ENCODE measurements around a stretch of chr13.

DNA sequence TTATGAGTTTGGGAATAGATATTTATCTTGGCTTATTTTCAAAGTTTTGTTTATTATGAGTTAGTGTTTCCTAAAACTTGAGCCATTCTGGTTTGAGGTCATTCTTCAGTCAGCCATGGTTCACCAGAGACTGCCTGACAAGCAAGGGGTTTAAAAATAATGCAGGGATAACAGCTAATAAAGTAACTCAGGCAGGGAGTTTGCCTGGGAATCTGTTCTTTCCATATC, 1.9 kb downstream of the RASL11A start:
- PRO-cap, result no peak

DNA sequence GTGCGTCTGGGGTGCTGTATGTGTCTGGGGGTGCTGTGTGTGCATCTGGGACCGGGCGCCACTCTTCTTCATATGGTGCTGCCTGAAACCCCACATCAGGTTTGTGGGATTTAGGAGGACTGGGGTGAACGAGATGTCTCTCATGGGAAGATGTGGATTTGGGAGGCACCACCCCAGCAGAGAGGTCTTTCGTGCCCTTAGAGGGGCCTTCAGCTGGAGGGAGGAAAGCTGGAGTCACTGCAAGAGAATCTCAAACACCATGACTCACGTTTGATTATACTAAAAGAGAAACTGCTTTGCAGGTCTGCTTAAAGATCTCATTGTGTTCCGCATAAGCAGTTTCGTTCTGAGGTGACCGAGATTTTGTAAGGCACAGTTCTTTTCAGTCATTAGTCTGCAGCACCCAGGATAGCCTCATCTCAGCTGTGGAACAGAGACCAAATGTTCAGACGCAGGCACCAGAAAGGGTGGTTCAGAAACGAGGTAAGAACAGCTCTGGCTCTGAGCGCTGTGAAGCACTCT, 71.3 kb upstream of the GTF3A start:
- PRO-cap, result no peak
- RRBS, result no CpG with 5 or more reads among the region's 12 CpGs

DNA sequence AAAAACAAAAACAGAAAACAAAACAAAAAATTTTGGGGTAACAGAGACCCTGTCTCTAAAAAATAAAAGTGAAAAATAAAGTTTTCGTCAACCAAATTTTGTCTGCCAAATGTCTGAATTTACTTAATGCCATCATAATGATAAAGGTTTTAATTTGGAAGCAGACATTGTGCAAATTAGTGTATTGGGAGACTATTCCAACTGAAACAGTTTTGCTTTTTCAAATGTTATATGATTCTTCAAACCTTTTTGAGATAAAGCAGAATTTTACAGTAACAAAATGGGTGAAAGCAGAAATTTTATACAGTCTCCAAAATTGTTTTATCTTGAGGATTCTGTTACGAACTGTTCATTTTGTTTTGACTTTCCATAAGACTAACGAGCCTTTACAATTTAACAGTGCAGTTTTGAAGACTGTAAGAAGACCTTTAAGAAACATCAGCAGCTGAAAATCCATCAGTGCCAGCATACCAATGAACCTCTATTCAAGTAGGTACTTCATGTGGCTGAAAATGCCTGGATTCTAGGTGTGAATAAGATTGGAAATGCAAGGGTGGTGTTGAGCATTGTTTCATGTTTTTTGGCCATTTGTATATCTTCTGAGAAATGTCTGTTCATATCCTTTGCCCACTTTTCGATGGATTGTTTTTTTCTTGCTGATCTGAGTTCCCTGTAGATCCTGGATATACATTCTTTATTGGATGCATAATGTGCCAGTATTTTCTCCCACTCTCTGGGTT, 5.9 kb downstream of the GTF3A start:
- PRO-cap, result no peak
- RRBS, result no CpG with 5 or more reads among the region's 4 CpGs

DNA sequence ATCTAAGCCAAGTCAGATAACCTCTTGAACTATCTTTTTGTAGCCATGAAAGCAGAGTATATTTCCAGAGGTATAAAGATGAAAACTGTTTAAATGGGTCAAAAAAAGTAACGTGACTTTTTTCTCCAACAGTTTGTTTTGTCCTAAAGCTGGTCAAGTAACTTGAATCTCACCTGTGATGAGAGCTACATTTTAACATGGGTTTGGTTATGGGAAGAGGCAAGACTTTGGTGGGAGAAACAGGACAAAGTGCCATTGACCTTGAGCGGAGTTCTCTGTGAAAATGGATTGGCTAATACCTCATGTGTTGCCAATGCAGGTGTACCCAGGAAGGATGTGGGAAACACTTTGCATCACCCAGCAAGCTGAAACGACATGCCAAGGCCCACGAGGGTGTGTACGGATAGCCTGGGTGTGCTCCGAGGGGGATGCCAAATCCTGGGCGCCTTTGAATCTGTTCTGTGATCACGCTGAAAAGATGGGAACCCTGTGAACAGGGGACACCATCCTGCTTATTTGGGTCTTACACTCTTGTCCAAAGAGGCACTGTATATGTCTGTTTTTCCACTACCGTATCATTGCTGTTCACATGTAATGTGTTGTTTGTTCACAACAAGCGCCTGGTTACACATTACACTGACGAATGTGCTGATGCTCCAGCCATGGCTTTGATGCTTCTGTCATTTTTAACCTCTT, 8.1 kb downstream of the GTF3A start:
- PRO-cap, result no peak
- RRBS, result no CpG with 5 or more reads among the region's 11 CpGs

GRCh38 chr13:27434350-27435544, 10.3 kb downstream of the GTF3A start:
- PRO-cap, result no peak
- RRBS, result no CpG with 5 or more reads among the region's 12 CpGs

GRCh38 chr13:27448980-27449623, 1.3 kb downstream of the MTIF3 start:
- PRO-cap, result no peak
- RRBS, result no CpG with 5 or more reads among the region's 17 CpGs

DNA sequence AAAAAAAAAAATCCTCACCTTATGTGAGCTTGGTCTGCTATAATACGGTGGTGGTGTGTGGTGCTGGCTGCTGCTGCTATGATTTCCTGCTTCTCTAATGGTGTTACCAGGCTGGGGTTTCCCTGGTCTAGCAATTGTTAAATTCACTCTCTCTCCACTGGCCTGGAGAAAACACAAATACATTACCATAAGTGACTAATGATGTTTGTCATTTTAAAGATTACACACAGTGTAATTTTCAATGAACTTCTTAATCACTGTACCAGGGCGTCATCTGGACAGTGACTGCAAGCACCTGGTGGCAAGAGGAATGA, 60.5 kb downstream of the LNX2 start:
- PRO-cap, result no peak
- RRBS, result no CpG with 5 or more reads among the region's 2 CpGs

DNA sequence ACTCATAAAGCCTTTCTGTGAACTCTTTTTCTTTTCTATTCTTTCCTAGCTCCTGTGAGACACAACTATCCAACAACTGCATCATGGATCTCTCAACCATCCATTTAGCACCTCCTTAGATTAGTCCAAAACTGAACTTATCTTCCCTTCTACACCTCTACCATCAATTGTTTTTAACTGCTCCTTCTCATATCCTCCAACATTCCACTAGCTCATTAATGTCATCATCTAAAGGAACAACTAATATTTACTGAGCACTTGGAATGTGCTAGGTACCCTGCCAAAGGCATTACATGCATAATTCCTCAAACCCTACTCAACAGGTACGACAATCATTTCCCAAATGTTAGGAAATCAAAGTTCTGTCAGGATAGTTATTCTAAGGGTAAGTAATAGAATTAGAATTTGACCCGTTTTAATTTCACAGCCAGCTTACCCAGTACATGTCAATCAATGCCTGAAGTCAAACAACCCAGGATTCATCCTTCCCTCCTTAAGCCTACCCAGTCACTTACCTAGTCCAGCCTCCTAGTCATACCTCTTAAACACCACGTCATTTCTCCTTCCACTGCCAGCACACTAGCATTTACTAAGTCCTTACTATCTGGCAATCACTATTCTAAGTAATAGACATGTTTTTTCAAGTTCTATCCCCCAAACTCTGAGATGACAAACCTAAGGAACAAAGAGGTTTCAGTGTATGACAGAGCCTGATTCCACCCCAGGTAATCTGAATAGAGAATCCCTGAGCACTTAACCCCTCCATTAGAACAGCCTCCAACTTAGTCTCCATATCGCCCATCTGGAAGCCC, 2.4 kb downstream of the LNX2 start:
- PRO-cap, result no peak
- RRBS, result no CpG with 5 or more reads among the region's 4 CpGs

DNA sequence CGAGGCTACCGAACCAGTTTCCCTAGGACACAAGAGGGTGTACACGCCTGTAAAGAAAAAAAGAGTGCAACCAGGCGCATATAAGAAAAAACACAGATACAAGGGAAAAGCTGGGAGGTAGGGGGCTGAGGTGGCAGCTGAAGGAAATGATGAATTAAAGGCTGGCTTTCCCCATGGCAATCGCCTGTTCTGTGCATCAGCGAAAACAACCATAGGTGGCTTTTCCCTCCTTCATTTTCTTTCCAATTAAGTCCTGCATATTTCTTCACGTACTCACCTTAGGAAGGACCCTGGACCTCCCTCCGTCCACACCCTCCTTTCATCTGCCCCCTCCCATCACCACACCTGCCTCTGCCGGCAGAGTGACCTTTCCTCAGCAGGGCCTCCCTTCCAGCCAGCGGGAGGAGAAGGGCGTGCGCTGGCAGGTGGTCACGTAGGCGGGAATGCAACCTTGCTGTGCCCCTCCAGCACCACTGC, 60.9 kb downstream of the GSX1 start:
- PRO-cap, result no peak
- RRBS, result no CpG with 5 or more reads among the region's 14 CpGs

- PRO-cap, result no peak
- RRBS, result 66% methylated on average over 9 of the region's 58 CpGs
Observed at GRCh38 chr13:27965338-27966771, 3.3 kb downstream of the CDX2 start.

- PRO-cap, result no peak
- RRBS, result no CpG with 5 or more reads among the region's 13 CpGs
Observed at GRCh38 chr13:28429488-28430502, 65.1 kb downstream of the FLT1 start.

DNA sequence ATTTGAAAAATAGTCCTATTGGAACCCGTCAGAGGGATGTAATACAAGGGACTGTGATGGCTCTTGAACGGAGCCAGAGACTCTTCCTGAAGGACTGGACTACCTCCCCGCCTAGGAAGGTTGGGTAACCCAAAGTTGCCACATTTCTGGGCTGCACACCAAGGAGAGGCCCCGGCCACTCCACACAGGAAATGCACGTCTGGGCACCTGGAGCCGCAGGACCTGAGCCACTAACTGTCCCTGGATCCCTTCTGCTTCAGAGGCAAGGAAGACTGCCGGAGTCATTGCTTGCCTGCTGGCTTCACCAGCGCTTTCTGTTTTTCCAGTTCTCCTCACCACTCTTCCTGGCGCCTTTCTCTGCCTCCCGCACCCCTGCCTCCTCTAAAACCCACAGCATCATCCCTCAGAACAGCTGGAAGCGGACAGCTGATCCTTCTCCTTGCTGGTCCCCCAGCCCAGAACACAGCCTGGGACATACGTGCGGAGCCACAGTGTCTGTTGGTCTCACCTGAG, 1.3 kb upstream of the FLT1 start:
- PRO-cap, result no peak
- RRBS, result 50% methylated on average over 1 of the region's 13 CpGs

- PRO-cap, result no peak
- RRBS, result no CpG with 5 or more reads among the region's 6 CpGs
Observed at GRCh38 chr13:28501546-28501995, 6.6 kb upstream of the FLT1 start.

GRCh38 chr13:29136328-29136920, 316.3 kb downstream of the MTUS2 start:
- PRO-cap, result no peak
- RRBS, result no CpG with 5 or more reads among the region's 2 CpGs

GRCh38 chr13:29479899-29480471, 115.5 kb downstream of the SLC7A1 start:
- PRO-cap, result no peak
- RRBS, result no CpG with 5 or more reads among the region's 22 CpGs

GRCh38 chr13:29548436-29549151, 46.9 kb downstream of the SLC7A1 start:
- PRO-cap, result no peak
- RRBS, result no CpG with 5 or more reads among the region's 11 CpGs

GRCh38 chr13:29572563-29572970, 22.9 kb downstream of the SLC7A1 start:
- PRO-cap, result no peak
- RRBS, result no CpG with 5 or more reads among the region's 5 CpGs

DNA sequence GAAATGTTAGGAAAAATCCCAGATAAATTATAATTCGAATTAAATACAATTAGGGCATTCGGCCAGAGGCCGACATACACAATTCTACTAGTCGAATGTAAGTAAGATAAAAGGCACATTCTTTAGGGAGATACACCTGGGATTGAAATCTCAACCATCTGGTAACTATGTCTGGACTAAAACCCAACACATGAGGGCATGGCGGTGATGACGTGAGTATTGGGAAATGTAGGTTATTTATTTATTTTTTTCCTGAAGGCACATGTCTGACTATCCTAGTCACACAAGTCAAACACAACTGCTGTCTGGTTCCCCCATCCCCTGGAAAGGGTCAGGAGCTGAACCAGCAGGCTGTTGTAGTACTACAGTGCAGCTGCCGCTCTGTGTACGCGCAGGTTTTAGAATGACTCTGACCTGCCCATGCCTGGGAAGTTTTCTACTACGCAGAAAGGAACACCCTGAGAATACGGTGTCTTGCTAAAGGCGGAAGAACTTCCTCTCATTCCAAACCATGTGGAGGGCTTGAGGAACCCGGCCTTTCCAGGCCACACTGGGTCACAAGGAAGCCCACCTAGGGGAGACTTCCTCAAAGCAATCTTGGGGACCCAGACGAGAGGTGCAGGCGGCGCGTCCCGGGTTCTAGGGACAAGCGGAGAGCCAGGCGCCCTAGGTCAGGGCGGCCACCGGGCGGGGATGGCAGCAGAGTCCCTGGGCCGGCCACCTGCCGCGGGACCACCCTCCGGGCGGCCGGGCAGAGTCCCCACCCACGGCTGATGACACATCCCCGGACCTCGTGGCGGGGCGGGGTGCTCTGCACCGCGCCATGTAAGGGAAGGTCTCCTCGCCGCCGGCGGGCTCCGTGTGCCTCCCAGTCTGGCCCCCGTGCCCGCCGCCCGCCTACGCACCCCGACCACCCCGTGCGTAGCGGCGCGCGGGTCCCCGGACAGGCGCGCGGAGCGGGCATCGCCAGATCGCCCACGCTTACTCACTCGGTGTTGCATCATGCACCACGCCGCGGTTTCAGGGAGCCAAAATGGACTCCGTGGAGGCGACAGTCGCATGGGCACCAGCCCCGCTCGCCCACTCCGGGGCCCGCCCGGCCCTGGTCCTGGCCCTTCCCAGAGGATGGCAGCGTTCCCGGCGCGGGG, 959 bp downstream of the SLC7A1 start:
- PRO-cap, result bidirectional peak, plus-strand start at position 291 of the sequence, minus-strand start at position 405 of the sequence; bidirectional peak, plus-strand start at position 808 of the sequence, minus-strand start at position 706 of the sequence; bidirectional peak, plus-strand start at position 1,031 of the sequence, minus-strand start at position 987 of the sequence
- RRBS, result 1% methylated on average over 35 of the region's 77 CpGs

- PRO-cap, result no peak
- RRBS, result no CpG with 5 or more reads among the region's 4 CpGs
Observed at GRCh38 chr13:29810365-29811063, 39.9 kb downstream of the UBL3 start.

DNA sequence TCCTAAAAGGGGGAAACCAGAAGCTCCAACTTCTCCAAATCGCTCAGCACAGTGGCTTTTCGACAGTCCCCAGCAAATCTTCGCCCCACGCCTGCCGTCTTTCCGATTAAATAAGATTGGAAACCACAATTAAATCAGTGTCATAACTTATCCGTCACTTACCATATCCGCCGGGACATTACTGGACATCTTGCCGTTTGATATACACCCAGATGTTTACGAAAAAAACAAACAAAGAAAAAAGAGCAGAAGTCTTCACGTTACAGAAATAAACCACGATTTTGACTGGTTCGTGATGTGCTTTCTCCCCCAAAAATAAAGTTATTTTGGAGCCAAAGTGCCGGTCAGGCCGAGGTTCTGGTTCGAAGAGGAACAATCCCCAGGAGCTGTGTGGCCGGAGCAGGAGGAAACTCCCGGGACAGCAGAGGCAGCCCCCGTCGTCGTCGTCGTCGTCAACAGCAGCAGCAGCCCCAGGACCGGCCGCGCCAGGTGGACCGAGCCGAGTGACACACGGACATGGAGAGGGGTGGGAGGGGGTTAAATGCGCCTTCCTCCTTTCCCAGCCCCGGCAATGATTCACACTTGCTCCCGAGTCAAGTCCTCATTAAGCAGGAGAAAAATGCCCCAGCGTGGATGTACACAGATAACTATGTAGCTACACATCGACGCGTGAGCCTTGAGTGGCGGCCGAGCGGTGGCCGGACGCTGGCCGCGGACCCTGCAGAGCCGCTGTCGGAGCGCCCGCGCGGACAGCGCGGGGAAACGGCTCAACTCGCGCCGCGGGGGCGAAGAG, 871 bp downstream of the UBL3 start:
- PRO-cap, result no peak
- RRBS, result under 1% methylated on average over 31 of the region's 59 CpGs